ENCODE data around the genes PPM1F and ZNF280B.

GRCh38 chr22:21754178-21754885 is 18.7 kb upstream of the YPEL1 start:
- PRO-cap = no peak
- RAMPAGE, long total RNA, 4 experiments = no peak in any of the 4 experiments

GRCh38 chr22:21762848-21763691 is 27.5 kb upstream of the YPEL1 start:
- PRO-cap = no peak
- RAMPAGE, long total RNA, 4 experiments = no peak in any of the 4 experiments

GRCh38 chr22:21776906-21777436 is 41.4 kb upstream of the YPEL1 start:
- PRO-cap = no peak
- RAMPAGE, long total RNA, 4 experiments = no peak in any of the 4 experiments

GRCh38 chr22:21813802-21814240 is 53.6 kb downstream of the MAPK1 start:
- PRO-cap = no peak
- RAMPAGE, long total RNA, 4 experiments = no peak in any of the 4 experiments

- PRO-cap = no peak
- RAMPAGE, long total RNA, 4 experiments = no peak in any of the 4 experiments
Observed at GRCh38 chr22:21836799-21837720, 30.4 kb downstream of the MAPK1 start.

DNA sequence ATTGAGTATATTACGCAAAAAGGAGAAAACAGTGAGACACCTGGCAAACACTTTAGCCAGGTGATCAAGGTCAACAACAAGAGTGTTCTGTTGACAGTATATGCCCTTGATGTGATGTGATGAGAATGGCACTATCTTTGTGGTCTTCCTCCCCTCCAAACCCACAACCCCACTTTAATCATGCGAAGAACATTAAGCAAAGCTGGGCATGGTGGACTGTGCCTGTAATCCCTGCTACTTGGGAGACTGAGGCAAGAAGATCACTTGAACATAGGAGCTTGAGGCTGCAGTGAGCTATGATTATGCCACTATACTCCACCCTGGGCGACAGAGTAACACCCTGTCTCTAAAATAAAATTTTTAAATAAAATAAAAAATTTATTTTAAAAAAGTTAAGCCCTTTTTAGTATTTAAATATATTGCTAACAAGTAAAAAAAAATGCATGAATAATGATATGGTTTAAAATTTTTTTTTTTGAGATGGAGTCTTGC is 25.9 kb downstream of the MAPK1 start:
- PRO-cap = no peak
- RAMPAGE, long total RNA, 4 experiments = no peak in any of the 4 experiments

GRCh38 chr22:21939233-21939777 is 13.3 kb downstream of the PPM1F start:
- PRO-cap = no peak
- RAMPAGE, long total RNA, 4 experiments = no peak in any of the 4 experiments

DNA sequence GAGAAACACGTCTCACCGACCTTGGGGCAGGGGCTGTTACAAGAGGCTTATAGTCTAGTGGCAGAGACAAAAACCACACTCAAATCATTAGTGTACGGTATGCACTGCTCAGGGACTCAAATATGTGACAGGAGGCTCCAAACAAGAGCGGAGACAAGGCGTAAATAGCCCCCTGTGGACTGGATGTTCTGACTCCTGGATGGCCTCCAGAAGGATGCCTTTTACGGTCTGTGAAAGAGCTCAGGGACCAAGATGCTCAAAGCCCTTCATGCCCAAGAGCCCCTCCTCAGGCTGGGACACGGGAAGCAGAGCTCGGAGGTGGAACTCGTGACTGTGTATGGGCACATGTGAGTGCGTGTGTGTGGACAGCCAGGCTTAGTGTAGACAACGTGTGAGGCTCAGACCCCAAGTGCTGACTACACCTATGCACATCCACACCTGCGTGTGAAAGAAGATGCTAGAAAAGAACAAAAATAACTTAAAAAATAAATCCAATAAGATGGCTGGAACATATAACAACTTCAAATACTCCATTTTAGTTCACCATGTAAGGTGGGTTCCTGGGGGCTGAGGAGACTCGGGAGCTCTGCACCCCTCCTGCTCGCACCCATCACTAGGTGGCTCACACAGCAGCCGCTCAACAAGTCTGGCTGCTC is 9.6 kb downstream of the PPM1F start:
- PRO-cap = no peak
- RAMPAGE, long total RNA, 4 experiments = no peak in any of the 4 experiments

DNA sequence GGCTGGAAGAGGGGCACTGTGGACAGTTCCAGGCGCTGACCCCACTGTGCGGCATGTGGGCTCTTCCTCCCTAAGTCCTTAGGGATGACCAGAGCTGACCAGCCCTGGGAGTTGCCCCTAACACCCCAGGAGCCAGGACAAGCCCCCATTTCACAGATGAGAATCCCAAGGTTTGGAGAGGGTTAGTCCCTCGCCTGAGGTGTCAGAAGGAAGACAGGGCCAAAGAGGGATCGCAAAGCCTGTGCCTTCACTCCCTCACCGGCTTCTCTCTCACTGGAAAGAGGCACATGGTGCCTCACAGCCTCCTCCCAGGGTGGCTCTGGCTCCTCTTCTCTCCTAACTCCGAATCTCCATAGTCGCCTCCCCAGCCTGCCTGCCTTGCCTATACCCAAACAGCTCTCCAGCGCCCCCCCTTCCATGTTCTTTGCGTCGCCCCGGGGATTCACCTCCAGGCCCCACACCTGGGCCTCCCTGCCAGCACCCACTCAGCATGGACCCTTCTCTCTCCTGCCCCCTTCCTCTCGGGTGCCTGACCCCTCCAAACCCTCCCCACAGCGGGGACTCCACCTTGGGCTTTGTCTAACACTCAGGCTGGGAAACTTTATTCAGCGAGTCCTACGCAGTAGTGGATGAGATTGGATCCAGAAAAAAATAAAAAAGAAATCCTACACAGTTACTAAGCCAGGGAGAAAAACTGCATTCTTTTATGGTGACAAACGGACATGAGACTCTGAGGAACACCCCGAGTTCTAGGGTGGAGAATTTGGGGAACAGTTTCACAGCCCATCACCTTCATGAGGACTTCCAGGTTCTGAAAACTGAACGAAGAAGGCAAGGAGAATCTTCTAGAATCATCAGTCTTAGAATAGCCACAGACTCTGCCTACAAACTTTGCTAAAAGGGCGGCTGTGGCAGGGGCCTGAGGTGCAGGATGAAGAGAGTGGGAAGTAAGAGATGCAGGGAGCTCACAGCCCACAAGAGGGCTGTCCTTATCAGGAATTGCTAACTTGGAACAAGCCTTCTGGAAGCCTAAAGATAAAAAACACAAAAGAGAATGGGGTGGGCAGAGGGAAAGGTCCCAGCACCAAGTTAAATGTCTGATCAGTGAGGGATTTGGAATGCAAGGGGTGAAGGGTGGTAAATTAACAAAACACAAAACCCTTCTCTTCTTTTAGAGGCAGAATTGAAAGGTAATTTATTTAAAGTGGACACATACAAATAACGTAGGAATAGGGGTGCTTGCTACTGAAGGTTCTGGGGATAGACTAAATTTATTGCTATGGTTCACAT is 5.4 kb downstream of the PPM1F start:
- PRO-cap = no peak
- RAMPAGE, long total RNA, 4 experiments = no peak in any of the 4 experiments

DNA sequence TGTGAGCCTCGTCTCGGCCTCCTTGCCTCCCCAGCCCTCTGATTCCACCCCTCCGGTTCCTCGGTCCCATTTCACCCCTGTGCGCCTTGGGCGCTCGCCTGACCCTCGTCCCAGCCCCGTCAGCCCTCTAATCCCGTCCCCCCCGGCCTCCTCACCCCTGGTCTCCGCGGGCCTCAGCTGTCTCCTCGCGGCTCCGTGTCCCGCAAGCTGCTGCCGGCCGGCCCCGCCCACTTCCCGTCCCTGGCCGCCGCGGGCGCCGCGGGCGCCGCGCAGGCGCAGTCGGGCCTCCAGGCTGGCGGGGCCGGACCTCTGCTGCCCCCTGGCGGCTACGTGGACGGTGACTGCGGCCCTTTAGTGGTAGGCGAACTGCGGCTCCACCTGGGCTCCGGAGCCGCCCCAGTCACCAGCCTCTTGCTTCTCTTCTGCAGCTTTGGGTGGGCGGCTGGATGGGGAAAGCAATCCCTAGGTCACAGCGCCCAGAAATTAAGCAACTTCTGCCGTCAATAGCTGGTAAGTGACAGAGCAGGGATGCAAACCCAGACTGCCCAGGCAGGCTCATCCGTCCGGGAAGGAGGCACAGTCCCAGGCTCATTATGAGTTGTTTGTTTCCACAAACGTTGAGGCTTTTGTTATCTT is at the start of gene PPM1F:
Gene PPM1F, minus strand, starts transcription at position 212 of the 636 bp plus-strand sequence.
- PRO-cap = no peak
- RAMPAGE, long total RNA, 4 experiments = start-site peak on the minus strand in 4 of 4 experiments, centred at positions 197 to 211 of the sequence, 135 to 373 reads per replicate

DNA sequence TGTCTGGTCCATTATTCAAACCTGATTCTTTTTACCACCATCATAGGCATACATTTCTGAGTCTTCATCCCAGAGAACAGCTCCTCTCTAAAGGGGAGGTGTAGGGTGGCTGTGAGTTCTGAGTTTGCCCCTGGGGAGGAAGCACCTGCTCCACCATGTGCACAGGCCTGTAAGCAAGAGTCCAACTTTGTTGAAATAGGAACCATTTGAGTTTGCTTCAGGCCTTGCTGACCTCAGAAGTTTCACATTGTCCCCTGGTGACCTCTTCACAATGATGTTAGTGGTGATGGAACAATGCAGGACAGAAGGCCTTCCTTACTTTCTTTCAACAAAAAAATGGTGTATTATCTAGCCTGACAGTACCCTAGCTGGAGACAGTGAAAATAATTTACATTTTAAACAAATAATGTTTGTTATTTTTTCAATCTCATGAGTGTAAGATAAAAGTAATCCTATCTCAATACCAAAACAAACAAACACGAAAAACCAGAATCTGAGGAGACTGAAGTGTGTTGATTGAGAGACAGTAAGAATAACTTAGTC is 54.7 kb upstream of the TOP3B start:
- PRO-cap = no peak
- RAMPAGE, long total RNA, 4 experiments = no peak in any of the 4 experiments

GRCh38 chr22:22123536-22123817 is 121.1 kb upstream of the VPREB1 start:
- PRO-cap = no peak
- RAMPAGE, long total RNA, 4 experiments = no peak in any of the 4 experiments

DNA sequence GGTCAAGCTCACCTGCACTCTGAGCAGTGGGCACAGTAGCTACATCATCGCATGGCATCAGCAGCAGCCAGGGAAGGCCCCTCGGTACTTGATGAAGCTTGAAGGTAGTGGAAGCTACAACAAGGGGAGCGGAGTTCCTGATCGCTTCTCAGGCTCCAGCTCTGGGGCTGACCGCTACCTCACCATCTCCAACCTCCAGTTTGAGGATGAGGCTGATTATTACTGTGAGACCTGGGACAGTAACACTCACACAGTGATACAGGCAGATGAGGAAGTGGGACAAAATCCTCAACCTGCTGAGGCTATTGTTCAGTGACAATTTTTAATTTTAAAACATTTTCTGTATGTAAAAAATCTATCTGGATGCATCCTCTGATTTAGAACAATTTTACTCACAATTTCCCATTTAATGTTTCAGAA is 82.1 kb upstream of the VPREB1 start:
- PRO-cap = no peak
- RAMPAGE, long total RNA, 4 experiments = no peak in any of the 4 experiments

GRCh38 chr22:22166996-22167498 is 77.5 kb upstream of the VPREB1 start:
- PRO-cap = no peak
- RAMPAGE, long total RNA, 4 experiments = no peak in any of the 4 experiments

DNA sequence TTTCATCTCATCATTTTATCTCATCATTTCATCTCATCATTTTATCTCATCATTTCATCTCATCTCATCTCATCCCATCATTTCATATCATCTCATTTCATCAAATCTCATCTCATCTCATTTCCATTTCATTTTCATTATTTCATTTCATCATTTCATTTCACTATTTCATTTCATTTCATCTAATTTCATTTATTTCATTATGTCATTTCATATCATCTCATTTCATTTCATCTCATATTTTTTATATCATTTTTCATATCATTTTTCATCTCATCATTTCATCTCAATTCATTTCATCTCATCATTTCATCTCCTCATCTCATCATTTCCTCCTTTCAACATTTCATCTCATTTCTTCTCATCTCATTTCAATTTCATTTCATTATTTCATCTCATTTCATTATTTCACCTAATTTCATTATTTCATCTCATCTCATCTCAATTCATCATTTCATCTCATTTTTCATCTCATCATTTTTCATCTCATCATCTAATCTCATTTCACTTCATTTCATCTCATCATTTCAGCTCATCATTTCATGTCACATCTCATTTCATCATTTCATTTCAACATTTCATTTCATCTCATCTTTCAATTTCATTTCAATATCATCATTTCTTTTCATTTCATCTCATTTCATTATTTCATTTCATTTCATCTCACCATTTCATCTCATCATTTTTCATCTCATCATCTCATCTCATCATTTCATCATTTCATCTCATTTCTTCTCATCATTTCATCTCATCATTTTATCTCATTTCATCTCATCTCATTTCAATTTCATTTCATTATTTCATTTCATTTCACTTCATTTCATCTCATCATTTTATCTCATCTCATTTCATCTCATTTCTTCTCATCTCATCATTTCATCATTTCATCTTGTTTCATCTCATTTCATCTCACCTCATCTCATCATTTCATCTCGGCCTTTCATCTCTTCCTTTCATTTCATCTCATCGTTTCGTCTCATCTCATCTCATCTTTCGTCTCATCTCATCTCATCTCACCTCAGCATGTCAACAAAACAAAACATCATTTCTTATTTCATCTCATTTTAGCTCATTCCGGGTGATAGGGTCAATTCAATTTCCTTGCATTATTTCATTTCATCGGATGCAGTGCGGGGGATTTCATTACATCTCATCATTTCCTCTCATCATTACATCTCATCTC is 40.7 kb downstream of the VPREB1 start:
- PRO-cap = no peak
- RAMPAGE, long total RNA, 4 experiments = start-site peak on the minus strand in 1 of 4 experiments, centred at positions 153 to 464 of the sequence, 20 to 27 reads per replicate

DNA sequence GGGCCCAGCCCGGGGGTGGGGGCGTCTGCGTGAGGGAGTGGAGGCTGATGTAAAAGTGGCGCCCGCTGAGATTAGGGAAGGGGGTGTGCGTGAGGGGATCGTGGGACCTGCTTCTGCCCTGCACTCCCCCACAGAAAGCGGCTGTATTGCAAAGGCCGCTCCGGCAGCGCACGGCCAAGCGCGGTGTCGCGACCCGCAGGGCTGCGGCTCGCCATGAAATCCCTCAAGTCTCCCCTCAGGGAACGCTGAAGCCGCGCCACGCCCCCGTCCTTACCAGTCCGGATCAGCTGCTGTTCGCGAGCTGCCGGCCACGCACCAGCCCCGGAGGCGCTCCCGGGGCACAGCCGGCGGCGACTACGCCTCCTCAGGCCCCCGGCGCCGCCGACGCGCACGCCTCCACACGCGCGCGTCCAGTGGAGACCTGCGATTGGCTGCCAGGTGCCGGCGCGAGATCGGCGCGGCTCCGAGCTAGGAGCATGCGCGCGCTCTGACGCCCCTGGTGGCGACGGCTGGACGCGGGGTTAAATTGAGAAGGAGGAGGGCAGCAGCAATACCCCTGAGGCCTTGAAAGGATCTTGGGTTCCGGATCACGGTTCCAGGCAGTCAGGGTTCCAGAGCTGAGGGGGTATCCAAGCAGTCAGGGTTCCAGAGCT is at the start of gene ZNF280B:
Gene ZNF280B, minus strand, starts transcription at position 358 of the 653 bp plus-strand sequence.
- PRO-cap = no peak
- RAMPAGE, long total RNA, 4 experiments = start-site peak on the minus strand in 1 of 4 experiments, centred at position 346 of the sequence, 9 reads per replicate

DNA sequence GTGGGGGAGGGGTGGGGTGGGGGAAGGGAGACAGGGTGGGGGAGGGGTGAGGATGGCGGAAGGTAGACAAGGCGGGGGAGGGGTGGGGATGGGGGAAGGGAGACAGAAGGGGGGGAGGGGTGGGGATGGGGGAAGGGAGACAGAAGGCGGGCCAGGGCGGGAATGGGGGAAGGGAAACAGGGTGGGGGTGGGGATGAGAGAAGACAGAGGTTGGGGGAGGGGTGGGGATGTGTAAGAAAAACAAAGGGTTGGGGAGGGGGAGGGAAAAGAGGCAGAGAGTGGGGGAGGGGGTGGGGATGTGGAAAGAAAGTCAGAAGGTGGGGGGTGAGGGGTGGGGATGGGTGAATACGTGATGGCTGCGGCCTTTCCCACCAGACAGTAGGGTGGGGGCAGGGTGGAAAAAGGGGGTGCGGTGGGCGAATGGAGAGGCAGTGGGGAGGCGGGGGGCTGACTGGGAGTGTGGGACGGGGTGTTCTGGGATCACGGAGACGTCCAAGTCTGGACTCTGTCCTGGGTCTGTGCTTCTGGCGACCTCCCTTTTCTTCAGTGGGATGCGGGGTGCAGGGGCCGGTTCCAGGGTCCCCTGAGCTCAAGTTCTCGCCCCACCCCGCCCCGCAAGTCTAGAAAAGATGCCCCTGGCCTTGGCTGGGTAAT is 690 bp downstream of the PRAME start:
- PRO-cap = no peak
- RAMPAGE, long total RNA, 4 experiments = no peak in any of the 4 experiments

- PRO-cap = no peak
- RAMPAGE, long total RNA, 4 experiments = no peak in any of the 4 experiments
Observed at GRCh38 chr22:22693226-22694088, 49.0 kb downstream of the GGTLC2 start.

DNA sequence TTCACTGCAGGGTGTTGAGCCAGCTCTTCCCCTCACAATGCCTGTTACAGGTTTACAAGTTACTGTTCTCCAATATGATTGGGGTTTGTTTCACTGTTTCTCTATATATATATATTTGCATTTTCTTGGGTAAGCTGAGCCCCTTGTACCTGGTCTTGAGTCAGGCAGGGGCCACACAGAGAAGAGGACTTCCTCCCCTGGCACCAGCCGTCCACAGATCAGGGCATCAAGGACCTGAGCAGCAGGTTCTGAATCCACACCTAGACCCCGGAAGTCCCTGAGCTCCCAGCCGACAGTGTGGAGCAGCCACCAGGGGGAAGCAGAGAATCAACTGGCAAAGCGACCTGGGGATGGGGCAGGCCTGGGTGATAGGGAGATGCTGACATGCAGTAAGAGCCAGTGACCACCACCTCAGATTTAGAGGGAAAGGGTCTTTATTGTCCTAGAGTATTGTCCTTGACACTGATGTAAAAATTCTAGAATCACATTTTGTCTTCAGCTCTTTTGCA is 109.1 kb downstream of the GGTLC2 start:
- PRO-cap = no peak
- RAMPAGE, long total RNA, 4 experiments = no peak in any of the 4 experiments

- PRO-cap = no peak
- RAMPAGE, long total RNA, 4 experiments = no peak in any of the 4 experiments
Observed at GRCh38 chr22:22865519-22866319, 21.9 kb upstream of the IGLL5 start.

All from suprapubic skin (tissue), 4 donors.